ENCODE measurements around a stretch of chr6.

DNA sequence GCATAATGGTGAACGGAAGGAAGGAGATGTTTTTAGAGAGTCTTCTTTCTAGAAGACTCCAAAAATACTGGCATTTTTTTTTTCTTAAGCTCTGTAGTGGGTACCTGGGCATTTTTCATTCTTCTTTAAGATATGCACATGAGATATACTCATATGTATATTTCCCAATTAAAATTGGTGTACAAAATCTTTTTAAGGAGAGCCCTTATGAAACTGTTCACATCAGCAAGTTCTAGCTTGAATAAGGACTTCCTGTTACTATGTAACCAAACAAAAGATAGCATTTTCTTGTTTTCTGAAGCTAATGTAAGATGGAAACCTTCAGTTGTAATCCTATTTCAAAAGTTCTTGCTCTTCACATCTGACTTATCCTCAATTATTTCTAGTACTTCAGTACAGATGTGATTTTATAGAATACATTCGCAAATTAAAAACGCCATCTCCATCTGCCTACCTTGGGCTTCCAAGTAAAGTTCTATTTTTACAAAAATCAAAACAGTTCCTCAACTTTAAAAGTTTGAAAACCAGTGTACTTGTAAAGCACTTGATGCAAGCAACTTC lies 616 bp upstream of the MANEA start:
- PRO-cap, result no peak
- RAMPAGE, long total RNA, result no peak

DNA sequence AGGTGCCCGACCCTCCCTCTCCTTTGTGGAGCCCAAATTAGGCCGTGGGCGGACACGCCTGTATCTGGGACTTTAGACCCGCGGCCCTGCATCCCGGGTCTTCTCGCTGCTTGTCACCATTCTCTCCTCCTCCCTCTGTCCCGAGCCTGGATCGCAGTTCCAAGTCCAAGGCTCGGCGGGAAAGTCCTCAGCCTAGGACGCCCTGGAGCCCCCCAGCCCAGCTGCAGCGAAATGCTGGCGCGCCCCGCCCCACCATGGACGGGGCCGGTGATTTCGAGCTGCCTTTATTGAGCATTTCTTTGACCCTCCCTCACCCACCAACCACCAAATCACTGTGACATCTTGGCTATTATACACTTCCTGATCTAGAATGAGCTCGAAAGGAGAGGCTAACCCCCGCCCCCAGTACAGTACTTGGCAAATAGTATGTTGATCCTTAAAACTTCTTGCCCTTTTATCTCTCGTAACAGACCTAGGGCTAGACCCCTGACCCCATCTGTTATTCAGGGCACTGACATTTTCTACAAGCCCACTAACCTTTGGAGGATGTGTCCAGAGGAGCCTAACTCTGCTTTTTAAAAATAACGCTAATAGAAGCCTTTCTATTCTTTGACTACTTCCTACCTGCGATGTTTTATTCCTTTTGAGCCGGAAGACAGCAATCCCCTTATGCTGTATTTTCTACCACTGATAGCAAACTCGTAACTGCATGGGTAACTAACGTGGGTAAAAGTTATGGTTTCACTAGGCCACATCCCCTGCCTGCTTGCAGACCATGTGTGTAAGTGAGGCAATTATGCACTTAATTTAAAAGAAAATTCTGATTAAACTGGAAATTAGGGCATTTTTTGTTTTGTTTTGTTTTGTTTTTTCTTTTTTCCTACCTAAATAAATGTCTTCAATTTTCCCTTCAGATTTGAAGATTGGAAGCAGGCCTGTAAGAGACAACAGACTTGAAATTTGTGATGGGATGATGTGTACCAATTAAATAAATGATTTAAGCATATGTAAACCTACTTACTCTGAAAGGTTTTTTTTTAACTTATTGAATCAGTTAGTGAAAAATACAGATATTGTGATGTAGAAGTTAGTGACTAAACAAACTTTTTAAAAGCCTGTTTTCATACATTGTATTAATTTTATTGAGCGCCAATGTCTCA lies 723 bp downstream of the UFL1 start:
- PRO-cap, result no peak
- RAMPAGE, long total RNA, result no peak

DNA sequence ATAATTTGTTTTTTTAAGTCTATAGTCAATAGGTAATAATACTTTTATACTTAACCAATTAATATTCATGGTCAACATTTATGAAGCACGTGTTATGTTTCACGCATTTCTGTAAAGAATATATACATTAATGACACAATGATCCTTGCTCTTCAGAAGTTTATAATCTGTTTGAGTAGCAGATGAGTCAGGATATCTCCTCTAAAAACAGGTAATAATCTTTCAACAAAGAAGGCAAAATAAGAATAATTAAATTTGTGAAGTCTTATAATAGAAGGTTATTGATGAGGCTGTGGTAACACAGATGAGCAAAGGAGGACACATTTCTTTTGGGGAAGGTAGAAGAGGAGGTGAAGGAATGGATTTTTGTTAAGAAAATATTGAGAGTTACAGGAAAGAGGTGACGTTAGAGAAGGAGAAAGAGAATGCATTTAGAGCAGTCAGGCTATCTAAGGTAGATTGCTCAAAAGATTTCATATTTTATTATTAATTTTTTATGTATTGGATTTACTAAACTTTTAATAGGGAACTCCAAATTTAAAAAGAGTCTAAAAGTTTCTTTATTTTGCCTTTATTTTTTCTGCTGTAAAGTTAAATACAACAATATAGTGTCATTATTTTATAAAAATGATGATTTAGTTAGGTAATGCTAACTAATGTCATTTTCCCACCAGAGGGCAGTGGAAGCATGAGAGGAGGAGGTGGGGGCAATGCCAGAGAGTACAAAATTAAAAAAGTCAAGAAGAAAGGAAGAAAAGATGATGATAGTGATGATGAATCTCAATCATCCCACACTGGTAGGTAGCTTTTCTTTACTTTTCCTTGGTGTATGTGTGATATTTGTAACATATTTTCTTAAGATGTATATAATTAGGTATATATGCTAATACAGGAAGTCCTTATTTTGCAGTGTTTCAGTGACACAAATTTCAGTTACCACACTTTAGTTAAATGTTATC lies 20.4 kb upstream of the FHL5 start:
- PRO-cap, result no peak
- RAMPAGE, long total RNA, result no peak

- PRO-cap, result no peak
- RAMPAGE, long total RNA, result no peak
These were observed 45.2 kb downstream of the FHL5 start for GRCh38 chr6:96608039-96608543.

DNA sequence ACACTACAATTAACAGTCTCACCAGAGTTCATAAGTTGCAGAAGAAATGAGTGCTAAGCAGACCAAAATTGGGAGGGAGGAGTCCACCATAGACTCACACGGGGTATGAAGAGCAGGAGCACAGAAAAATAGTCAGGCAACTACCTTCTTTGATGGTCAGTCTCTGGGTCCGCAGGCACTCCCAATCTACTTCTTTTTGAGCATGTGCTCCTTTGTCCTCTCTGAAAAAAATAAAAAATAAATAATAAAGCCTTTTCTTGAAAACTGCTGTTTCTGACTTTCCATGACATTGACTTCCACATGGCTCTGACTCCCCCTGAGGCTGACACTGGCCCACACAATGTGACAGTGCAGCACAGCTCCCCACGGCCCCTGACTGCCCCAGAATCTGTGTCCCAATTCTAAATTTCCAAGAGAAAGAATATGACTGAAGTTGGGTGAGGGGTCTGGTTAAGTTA lies 127.3 kb downstream of the GPR63 start:
- PRO-cap, result no peak
- RAMPAGE, long total RNA, result no peak

DNA sequence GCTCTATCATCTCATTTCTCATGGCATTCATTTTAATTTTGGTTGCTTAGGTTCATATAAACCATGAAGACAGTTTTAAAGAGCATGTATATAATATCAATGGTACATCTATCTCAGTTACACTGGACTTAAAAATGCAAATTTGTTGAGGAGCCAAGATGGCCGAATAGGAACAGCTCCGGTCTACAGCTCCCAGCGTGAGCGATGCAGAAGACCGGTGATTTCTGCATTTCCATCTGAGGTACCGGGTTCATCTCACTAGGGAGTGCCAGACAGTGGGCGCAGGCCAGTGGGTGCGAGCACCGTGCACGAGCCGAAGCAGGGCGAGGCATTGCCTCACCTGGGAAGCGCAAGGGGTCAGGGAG lies 418.0 kb upstream of the POU3F2 start:
- PRO-cap, result no peak
- RAMPAGE, long total RNA, result no peak

DNA sequence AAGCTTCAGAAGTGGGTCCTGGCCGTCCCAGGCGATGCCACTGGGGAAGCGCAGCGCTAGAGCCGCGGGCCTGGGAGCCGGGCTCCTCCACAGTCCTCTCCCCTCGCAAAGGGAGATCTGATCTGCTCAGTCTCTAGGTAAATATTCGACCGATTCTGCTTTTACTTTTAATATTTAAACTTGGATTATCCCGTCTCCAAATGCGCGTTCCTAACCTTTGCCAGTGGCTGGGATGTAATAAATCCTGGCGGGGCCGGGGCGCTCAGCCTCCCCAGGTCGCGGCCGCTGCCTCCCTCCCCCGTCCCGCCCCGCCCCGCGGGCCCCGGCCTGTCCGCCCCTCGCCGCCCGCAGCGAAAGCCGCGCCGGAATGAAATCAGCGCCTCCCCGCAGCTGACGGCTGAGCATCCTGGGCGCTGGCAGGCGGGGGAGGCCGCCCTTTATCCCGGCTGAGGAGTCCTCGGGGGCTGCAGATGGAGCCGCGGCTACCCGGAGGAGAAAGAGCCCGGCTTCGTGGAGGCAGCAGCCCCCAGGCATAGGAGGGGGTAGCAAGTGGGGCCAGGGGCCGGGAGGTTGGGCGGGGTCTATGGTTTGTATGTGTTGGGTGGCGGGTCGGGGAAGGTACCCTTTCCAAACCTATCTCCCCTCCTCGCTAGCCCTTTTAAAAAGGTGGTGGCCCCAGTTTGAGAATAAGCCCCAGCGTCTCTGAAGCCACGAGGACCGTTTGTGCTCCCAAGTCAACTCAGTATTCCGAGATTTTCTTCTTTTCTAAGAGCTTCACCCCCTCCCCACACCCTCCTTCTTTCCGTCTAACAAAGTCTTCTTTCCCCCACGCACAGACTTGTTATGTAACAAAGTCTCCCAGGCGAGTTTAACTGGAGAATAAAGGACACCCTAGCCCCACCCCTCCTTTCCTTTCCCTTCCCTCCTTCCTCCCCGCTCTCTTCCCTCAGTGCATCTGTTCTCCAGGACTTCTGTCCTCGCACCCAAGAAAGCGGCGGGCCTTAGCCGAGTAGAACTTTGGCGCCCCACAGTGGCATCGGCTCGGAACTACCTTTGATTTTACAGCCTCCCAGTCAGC lies 10.9 kb downstream of the POU3F2 start:
- PRO-cap, result no peak
- RAMPAGE, long total RNA, result no peak

DNA sequence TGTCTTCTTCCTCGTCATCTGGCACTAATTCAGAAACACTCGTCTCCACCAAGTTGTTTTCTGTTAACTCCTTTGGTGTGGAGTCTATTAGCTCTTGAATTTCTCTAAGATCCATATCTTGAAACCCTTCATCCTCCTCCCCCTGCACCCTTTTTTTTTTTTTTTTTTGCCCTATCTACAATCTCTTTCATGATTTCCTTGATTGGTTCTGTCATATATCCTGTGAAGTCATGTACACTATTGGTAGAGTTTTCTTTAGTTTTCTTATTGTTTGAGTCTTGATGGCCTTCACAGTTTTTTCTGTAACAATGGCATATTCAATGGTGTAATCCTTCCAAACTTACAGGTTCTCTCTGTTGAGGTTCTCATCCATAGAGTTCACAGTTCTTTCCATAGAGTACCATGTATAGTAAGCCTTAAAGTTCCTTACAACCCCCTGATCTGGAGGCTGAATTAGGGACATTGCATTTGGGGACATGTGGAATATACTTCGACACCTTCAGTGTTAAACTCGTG lies 9.8 kb downstream of the FBXL4 start:
- PRO-cap, result no peak
- RAMPAGE, long total RNA, result no peak

GRCh38 chr6:100466926-100467342 lies 2.2 kb upstream of the SIM1 start:
- PRO-cap, result no peak
- RAMPAGE, long total RNA, result no peak

- PRO-cap, result no peak
- RAMPAGE, long total RNA, result no peak
These were observed 87.2 kb downstream of the ASCC3 start for GRCh38 chr6:100793977-100794381.

GRCh38 chr6:101970090-101970419 lies 576.5 kb downstream of the GRIK2 start:
- PRO-cap, result no peak
- RAMPAGE, long total RNA, result no peak

GRCh38 chr6:104953485-104954217 lies 3.3 kb upstream of the LIN28B start:
- PRO-cap, result no peak
- RAMPAGE, long total RNA, result no peak

GRCh38 chr6:105453398-105453737 lies 50.5 kb upstream of the PREP start:
- PRO-cap, result no peak
- RAMPAGE, long total RNA, result no peak

- PRO-cap, result no peak
- RAMPAGE, long total RNA, result no peak
These were observed 198.6 kb upstream of the PREP start for GRCh38 chr6:105601361-105602014.

GRCh38 chr6:105895933-105896698 lies 190.0 kb upstream of the PRDM1 start:
- PRO-cap, result no peak
- RAMPAGE, long total RNA, result no peak

GRCh38 chr6:105899973-105900565 lies 186.1 kb upstream of the PRDM1 start:
- PRO-cap, result no peak
- RAMPAGE, long total RNA, result no peak

DNA sequence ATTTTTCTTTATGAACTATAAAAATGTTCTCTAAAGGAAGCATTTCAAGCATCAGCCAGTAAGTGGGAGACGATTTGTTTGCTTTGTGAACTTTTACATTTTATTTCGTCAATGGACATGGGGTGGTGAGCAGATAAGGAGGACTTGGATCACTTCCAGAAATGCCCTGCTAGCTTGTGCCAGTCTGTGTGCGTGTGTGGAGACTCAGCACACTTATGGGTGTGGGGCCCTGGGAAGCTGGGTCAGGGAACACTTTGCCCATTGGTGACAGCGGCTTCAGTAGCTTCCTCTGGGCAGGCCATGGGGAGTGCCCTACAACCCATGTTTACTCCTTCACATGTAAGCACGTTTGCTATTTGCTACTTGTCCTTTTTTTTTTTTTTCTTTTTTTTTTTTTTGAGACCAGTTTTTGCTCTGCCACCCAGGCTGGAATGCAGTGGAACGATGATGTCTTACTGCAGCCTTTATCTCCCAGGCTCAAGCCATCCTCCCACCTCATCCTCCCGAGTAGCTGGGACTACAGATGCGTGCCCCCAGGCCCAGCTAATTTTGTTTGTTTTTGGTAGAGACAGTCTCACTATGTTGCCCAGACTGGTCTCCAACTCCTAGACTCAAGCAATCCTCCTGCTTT lies 24.1 kb downstream of the PRDM1 start:
- PRO-cap, result no peak
- RAMPAGE, long total RNA, result no peak

- PRO-cap, result no peak
- RAMPAGE, long total RNA, result no peak
These were observed 92.8 kb downstream of the PRDM1 start for GRCh38 chr6:106178636-106179628.

GRCh38 chr6:106511433-106512039 lies 117.8 kb downstream of the RTN4IP1 start:
- PRO-cap, result no peak
- RAMPAGE, long total RNA, result no peak

DNA sequence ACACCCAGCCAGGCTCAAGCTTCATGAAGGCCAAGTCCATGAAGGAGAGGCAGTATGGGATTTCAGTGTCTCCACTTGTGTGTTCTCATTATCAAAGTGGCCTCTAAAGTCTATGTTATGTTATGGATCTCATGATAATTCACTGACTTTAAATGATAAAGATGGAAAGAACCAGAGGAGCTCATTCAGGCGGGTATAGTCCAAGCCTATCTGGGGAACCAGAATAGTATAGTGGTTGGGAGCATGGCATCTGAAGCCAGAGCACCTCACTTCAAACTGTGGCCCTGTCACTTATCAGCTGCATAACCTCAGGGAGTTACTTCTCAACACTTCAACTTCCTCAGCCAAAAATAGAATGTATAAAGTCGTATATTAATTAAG lies 112.8 kb downstream of the RTN4IP1 start:
- PRO-cap, result no peak
- RAMPAGE, long total RNA, result no peak

Measured in spinal cord (tissue), 3 donors.